ENCODE measurements around the gene GNG7.

DNA sequence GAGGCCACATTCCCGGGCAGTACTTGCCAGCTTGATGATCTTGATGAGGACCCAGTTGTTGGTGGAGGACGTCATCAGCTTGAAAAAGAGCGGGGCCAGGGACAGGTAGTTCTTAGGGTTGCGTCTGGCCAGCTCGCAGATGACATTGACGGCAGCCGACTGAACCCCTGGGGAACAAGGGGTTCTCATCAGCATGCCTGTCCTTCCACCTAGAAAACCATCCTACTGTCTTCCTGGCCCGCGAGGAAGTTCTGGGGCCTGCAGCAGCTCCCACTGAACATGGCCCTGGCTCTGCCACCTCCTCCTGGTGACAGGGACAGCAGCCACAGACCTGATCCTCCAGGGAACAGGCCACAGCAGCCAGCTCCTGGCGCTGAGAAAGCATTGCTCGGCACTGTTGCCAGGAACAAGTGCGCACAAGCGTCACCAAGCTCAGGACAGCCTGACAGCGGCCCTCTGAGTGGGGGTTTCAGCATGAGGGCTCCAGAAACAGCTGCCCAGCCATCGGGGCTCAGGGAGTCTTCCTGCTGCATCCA is 22.0 kb downstream of the AP3D1 start:
- RRBS = no CpG with 5 or more reads among the region's 15 CpGs

- RRBS = no CpG with 5 or more reads among the region's 18 CpGs
Measured at GRCh38 chr19:2166440-2167070, 2.8 kb downstream of the DOT1L start.

DNA sequence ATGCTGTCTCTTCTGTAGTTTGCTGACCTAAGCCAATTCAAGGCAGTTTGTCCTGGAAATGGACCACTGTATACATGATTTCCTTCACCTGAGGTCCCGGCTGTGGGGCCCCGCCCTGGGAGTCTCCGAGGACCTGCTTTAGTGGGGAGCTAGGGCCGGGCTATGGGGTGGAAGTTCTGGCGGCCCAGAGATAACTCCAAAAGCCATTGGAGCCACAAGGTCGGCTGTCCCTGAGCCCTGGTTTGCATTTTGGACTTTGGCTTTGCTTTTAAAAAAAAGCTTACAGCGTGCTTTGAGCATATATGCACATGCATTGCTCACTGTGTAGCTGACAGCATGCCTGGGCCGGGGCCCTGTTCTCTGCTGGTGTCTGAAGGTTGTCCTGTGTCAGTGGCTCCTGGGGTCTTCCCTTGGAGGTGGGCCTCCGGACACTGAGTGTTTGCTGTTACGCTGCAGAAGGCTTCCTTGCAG is 23.4 kb downstream of the PLEKHJ1 start:
- RRBS = 93% methylated on average over 6 of the region's 10 CpGs

- RRBS = 92% methylated on average over 16 of the region's 111 CpGs
Measured at GRCh38 chr19:2227035-2228309, 8.7 kb downstream of the PLEKHJ1 start.

DNA sequence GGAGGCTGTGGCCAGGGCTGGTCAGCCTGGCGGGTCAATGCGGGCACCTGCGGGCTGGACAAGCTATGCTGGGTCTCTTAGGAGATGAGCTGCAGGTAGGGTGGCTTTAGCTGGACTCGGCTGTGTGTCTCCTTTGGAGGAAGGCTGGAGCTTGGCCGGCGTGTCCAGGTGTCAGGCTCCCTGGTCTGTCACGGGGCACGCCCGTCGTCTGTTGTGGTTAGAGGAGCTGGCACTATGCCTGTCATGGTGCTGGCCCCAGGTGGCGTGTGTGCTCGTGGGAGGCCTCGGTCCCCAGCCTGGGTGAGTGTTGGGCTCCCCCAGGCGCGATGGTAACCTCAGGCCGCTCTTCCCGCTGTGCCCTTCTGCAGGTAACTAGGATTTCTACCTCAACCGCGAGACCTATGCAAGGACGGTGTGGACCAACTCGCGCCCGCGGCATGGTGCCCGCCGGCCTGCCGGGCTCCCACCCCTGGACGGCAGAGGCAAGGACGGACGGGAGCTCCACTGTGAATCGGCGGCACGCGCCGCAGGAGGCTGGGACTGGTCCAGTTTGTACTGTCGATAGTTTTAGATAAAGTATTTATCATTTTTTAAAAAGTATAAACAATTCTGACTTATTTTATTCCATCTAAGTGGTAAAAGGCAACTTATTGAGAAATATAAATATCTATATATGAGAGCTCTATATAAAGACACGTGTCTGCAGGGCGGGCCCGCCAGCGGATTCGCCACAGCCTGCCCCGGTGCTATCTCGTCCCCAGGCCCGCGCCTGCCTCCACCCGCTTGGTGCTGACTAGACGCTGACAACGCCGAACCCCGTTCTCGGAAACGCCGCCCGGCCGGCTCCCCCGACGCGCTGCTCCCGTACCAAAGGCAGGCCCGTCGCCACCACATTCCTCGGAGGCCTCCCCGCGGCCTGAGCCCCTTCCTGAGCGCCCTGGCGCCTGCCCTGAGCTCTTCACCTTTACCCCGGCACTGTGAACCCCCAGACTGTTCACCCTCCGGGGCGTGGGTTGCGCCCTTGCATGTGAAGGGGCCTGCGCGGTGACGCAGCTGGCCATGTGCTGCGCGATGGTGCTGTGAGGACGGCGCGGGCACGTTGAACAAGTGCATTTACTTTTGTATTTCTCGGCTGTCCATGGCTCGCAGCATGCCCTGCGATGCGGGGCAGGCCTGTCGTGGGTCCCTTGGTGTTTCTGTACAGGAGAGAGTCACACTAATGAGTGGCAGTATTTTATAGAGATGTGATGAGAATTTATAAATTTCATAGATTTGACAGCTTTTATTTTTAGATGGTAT is 6.3 kb downstream of the PLEKHJ1 start:
- RRBS = 92% methylated on average over 11 of the region's 84 CpGs

DNA sequence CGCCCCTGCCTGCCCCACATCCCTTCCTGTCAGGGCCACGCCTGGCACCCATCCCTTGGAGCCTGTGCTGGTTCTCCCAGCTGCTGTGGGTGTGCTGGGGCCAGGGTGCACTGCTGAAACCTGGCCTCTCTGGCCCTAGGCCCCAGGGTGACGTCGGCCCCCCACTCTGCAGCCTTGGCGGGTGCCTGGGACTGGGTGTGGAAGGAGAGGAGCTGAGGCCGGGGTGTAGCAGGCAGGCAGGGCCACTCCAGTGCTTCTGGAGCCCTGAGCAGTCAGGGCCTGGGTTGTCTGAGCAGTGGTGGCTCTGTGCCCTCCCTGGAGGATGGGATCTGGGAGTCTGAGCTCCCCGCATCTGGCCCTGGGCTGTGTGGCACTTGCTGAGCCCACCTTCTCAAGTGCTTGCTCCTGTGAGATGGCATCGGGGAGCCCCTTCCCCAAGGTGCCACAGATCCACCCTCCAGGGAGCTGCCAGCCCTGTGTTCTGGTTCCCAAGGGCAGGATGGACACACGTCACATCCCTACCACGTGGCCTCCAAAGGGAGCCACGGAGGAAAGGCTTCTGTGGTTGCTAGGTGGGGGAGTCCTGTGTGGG is 5.2 kb downstream of the PLEKHJ1 start:
- RRBS = no CpG with 5 or more reads among the region's 11 CpGs

- RRBS = 88% methylated on average over 3 of the region's 45 CpGs
Measured at GRCh38 chr19:2240854-2241943, 4.6 kb downstream of the SF3A2 start.

DNA sequence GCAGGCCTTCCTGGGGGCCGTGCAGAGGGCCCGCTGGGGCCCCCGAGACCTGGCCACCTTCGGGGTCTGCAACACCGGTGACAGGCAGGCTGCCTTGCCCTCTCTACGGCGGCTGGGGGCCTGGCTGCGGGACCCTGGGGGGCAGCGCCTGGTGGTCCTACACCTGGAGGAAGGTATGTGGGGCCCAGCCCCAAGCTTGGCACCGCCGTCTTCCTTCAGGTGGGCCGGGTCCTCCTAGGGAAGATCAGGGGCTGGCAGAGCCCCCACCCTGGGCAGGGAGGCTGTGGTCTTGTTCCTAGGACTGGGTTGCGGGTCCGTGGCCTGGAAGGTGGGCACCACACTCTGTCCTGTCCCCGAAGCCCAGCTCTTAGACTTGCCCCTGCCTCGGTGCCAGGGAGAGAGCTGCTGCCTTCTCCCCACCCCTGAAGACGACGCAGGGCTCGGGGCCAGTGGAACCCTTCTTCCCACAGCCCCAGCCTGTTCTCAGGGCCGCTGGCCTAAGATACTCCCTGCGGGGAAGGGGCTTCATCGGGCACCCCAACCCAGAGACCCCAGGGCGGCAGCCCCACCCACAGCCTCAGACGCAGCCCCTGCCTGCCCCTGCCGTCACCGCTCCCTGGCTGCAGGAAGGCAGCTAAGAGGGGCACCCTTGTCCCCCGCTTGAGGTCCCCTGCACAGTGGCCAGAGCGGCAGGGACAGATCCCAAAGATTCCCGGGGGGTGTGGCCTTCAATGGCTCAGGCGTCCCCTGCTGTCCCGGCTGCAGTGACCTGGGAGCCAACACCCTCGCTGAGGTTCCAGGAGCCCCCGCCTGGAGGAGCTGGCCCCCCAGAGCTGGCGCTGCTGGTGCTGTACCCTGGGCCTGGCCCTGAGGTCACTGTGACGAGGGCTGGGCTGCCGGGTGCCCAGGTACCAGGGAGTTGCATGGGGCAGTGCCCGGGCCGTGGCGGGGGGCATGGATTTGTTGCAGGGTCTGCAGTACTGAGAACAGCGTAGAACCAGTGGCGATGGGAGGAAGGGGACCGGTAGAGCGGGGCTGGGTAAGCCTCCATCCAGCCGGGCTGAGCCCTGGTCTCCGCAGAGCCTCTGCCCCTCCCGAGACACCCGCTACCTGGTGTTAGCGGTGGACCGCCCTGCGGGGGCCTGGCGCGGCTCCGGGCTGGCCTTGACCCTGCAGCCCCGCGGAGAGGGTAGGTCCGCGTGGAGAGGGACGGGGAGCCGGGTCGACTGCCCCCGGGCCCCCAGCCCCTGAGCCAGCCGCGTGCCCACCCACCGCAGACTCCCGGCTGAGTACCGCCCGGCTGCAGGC is 903 bp downstream of the AMH start:
- RRBS = 16% methylated on average over 30 of the region's 67 CpGs

GRCh38 chr19:2269392-2270637 is 12.2 kb downstream of the PEAK3 start:
- RRBS = 1% methylated on average over 47 of the region's 148 CpGs

GRCh38 chr19:2272068-2272233 is 10.0 kb downstream of the PEAK3 start:
- RRBS = no CpG with 5 or more reads among the region's 1 CpG

GRCh38 chr19:2416599-2417059 is 10.8 kb downstream of the TIMM13 start:
- RRBS = no CpG with 5 or more reads among the region's 12 CpGs

DNA sequence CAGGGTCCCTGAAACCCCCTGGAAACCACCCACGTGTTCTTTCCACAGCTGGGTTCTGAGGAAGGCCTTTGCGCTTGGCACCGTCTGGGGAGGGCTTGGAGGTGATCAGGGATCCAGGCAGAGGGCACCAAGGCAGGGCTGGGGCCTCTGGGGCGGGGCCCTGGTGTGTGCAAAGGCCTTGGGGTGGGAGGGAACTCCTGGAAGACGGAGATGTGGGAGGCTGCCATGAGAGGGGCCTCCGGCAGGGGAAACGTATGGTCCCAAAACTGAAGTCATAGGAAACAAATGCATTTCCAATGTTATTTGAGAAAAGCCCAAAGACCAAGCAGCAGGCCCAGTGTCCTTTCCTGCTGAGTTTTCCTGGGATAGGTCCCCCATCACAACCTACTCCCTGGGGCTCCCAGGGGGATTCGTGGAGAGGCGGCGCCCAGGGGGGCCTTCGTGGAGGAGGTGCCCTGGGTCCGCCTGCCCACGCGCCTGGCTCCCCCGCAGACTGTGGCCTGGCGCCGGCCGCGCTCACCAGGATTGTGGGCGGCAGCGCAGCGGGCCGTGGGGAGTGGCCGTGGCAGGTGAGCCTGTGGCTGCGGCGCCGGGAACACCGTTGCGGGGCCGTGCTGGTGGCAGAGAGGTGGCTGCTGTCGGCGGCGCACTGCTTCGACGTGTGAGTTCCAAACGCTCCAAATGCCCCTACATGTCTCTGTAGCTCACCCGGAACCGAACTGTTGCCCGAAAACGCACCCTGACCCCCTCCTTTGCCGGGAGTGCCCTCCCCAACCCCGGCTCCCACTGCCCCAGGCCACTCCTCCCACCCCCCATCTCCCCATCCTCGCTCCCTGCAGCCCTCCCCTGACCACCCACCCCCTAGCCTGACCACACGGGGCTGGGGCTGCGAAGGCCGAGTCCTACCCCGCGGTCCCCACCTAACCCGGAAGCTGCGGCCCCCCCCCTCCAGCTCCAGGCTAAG is 3.5 kb downstream of the TIMM13 start:
- RRBS = 91% methylated on average over 5 of the region's 50 CpGs

DNA sequence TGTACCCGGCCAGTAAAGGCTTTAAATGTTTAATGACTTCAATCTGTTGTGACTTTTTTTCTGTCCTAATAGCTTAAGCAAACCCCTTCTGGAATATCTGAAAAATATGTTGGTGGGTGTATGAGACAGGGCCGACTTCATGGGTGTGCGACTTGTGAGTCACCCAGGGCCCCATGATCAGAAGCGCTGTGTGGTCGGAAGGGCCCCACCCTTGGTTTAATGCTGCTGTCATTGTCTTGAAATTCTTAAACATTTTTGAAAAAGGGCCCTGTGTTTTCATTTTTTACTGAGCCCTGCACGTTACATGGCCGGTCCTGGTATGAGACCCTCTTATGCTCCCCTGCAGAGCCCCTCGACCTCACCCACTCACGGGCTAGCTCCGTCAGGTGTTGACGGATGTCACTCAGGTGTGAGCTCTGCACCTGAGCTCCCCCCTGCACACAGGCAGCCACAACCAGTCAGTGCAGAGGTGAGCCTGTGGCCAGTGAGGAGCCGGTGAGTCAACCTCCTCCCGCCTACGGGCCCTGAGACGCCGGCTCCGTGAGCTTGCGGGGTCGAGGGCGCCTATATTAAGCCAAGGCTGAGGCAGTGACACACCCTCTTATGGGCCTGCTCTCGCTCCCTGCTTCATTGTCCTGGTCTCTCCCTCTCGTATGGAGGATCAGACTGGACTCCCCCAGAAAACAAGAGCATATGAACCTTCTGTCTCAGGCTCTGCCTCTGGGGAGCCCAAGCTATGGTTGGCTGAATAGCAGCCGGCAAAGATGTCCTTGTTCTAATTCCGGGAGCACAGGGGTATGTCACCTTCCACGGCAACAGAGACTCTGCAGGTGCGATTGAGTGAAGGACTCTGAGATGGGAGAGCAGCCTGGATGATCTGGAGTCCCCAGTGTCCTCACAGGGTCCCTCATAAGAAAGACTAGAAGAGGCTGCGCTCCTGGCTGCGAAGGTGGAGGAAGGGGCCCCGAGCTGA is 27.8 kb downstream of the GADD45B start:
- RRBS = no CpG with 5 or more reads among the region's 29 CpGs

DNA sequence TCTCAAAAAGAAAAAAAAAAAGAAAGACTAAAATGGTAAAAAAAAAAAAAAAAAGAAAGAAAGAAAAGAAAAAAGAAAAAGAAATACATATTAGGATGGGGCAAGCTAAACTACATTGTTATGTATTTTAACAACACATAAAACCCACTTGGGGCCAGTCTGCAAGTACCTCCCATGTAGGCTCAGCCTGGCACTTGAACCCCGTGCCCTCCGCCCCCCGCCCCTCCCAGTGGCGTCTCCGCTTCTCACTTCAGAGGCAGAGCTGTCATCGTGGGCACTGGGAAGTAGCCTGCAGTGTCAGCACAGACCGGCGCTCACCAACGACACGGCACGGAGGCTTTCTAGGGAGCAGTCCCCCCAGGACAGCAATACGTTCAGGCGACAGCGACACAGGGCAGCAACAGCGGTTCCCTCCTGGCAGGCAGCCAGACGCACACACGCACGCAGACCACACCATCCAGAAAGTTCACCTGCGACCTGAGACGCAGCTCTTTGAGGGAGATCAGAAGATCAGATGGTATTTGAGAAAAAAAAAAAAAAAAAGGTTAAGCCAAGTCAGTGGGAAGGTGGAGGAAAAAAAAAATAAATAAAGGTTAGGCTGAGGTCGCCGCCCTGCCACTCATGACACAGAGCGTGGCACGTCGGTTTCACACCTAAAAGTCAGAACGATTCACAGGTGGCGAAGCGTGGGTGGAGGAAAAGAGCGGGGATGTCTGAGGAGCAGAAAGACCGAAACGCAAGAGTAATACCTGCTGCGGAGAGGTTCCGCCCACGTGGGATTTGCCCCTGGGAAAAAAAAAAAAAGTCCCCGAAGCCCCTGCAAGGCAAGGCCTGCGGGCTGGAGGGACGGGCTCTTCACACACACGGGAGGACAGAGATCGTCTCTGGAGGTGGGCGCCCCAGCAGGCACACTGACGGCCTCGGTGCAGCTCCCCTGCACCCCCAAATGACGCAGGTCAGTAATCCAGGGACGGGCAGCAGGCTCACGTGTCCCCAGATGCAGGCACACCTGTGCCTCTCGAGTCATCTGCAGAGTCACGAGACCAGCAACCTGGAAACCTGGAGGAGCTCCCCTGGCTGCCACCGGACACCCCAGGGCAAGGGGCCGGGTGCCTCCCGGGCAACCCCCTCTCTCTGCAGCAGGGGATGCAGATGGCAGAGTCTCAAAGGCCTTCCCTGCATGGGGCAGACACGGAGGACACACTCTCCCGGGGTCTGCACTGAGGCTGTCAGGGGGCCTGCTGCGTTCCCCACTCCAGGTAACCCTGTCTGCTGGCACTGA is 94.5 kb downstream of the GNG7 start:
- RRBS = 59% methylated on average over 3 of the region's 53 CpGs

GRCh38 chr19:2620692-2621473 is 81.6 kb downstream of the GNG7 start:
- RRBS = no CpG with 5 or more reads among the region's 21 CpGs

GRCh38 chr19:2634128-2635391 is 67.9 kb downstream of the GNG7 start:
- RRBS = 24% methylated on average over 4 of the region's 41 CpGs

- RRBS = no CpG with 5 or more reads among the region's 12 CpGs
Measured at GRCh38 chr19:2665204-2665511, 37.3 kb downstream of the GNG7 start.

- RRBS = no CpG with 5 or more reads among the region's 12 CpGs
Measured at GRCh38 chr19:2694149-2694963, 8.1 kb downstream of the GNG7 start.

GRCh38 chr19:2702320-2703030 is at the start of gene GNG7:
GNG7 (minus strand) TSS chr19:2702694.
- RRBS = 2% methylated on average over 39 of the region's 76 CpGs

- RRBS = 57% methylated on average over 14 of the region's 47 CpGs
Measured at GRCh38 chr19:2926613-2927273, 18.0 kb downstream of the ZNF77 start.

Measured in choroid plexus epithelial cell (primary cell).